Endodermal cell (in vitro differentiated cells): ENCODE results near the genes KCNJ18 and POLDIP2.

GRCh38 chr17:21524008-21524791 is 148.0 kb downstream of the KCNJ12 start:
- PRO-cap: no peak

- PRO-cap: no peak
Observed at GRCh38 chr17:21692112-21692787, at the start of gene KCNJ18. Gene KCNJ18, plus strand, starts transcription at chr17:21692523.

DNA sequence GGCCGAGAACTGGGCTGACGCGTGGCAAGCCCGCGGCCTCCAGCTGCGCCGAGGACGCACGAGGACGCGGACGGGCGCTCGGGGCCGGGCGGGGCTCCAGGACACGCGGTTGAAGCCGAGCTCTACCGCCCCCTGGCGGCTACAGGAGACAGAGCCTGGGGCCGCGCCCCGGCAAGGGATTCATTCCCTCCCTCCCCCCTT is 78.7 kb downstream of the KCNJ18 start:
- PRO-cap: no peak

DNA sequence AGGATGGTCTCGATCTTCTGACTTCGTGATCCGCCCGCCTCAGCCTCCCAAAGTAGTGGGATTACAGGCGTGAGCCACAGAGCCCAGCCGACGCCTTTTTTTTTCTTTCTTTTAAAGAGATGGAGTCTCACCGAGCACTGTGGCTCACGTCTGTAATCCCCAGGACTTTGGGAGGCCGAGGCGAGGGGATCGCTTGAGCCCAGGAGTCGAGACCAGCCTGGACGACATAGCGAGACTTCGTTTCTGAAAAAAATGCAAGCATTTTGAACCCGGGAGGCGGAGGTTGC is 524.3 kb downstream of the KCNJ18 start:
- PRO-cap: no peak

GRCh38 chr17:22301418-22301744 is 609.1 kb downstream of the KCNJ18 start:
- PRO-cap: no peak

DNA sequence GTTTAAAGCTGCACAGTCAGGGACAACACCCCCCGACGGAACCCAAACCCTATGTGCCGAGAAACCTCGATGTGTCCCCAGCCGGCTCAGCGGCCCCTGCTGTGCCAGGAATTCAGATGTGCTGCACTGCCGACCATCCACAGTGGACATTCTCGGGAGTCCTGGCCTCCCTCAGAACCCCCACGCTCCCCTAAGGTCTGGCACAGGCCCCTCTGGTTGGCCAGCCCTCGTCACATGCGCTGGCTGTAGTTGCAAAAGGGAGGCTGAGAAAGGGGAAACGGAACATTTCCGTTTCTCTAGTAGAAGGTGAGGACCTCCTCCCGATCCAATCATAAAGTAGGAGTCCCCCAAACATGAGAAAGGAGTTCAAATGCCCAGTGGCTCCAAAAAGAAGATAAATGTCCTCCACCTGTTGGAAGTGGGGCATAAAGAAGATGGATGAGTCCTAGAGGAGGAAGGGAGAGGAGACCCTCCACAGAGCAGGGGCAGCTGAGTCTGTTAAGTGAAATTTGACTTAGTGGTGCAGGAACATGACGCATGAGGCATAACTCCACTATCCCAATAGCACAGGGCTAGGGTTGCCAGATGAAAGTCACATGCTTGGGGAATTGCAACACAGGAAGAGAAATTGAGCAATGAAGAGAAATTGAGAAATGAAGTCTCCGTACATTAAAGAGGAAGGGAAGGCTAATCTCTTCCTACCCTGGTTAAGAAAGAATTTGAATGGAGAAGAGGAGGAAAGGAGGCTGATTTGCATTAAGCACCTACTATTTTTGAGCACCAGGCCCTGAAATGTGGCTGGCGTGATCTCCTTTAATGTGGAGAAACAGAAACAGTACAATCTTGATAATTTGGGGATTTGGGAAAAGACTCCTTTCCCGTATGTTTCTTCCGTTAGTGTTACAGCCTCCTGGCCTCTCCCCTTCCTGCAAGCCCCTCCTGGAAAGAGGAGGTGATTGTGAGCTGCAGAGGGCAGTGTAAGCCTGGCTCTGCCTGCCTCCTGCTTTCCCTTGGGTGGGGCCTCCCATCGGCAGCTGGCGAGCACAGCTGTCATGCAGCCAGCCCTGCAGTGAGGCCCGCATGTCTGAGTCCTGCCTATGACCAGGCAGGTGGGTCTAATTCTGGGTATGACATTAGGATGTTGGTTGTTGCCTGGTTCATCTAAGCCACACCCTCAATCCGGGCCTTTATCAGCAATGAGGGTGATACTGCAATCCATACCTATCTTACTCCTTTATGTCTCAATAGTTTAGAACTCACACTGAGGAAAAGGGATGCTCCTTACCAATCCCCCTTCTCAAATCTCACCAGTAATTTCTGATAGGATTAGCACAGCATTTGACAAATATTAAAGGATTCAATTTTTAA is 49.0 kb upstream of the WSB1 start:
- PRO-cap: no peak

DNA sequence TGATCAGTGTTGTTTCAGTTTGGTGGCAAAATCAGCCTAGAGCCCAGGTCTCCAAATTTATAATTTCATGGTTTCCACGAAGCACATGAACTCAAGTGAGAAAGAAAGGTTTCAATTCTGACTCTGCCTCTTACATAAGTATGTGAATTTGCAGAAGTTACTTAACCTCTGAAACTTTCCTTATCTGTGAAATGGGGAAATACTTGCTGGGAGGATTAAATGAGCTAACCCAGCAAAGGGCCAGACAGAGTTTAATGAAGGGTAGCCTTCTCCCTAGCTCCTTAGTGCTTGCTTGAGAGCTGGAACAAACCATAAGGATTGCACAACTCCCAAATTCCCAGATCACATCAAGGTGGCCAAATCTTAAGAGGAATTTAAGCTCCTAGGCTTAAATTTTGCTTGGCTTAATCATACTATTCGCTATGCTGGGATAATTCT is 11.9 kb upstream of the WSB1 start:
- PRO-cap: no peak

GRCh38 chr17:27299455-27299878 is 5.6 kb downstream of the WSB1 start:
- PRO-cap: no peak

GRCh38 chr17:27458194-27458971 is 2.1 kb downstream of the KSR1 start:
- PRO-cap: bidirectional peak, plus-strand start at chr17:27458359, minus-strand start at chr17:27458373; bidirectional peak, plus-strand start at chr17:27458845, minus-strand start at chr17:27458723

DNA sequence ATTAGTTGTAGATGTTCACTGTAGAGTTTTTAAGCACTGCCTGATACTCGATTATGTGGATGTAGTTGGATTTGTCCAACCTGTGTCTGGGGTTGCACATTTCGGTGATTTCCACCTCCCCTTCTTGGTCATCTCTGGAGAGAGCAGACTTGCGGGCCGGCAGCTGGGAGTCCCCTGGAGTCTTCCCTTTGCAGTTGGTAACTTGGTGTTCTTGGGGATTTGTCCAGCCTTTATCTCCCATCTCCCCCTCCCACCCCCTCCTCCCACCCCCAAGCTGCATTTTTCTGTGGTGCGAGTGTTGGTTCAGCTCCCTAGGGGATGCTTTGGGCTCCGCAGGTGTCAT is 50.1 kb downstream of the KSR1 start:
- PRO-cap: no peak

GRCh38 chr17:27535562-27536383 is 79.5 kb downstream of the KSR1 start:
- PRO-cap: no peak

- PRO-cap: no peak
Observed at GRCh38 chr17:27538332-27538877, 82.2 kb downstream of the KSR1 start.

DNA sequence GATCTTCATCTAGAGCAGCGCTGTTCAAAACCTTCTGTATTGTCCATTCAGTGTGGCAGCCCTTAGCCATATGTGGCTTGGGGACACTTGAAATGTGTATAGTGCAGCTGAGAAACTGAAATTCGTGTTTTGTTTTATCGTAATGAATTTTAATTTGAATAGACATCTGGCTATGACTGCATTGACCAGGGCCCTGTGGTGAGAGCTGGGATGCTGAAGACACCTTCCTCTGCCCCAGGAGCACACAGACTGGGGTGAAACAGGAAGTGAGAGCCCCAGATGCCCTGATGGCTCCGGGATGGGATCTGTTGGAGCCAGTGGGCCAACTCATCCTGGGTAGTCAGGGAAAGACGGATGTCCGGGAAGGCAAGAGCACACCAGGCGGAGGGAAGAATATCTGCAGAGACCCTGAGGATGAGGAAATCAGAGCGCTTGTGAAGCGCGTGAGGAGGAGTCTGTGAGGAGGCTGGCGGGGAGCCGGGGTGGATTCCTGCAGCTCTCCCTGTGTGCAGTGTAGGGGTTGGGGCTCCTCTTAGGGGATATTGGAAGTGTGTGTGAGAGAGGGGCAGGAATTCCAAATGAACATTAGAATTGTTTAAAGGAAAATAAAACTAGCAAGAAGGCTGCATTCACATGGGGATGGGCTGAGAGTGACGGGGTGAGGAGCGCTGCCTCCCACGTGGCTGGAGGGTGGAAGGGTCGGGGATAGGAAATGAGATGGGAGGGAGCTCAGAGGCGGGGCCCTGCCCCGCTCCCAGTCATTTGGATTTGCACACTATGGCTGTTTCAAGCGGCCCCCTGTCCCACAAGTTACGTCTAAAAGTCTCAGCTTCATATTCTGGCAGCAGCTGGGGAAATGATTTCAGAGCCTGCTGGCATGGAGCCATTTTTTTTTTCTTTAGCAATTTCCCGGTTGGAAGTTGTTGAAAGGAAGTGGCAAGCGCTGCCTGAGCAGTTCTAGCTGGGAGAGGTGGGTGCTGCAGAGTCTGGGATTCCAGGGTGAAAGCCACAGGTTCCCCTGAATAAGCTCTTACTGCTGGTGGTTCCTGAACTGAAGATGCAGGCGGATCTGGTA is 71.3 kb upstream of the LGALS9 start:
- PRO-cap: no peak

DNA sequence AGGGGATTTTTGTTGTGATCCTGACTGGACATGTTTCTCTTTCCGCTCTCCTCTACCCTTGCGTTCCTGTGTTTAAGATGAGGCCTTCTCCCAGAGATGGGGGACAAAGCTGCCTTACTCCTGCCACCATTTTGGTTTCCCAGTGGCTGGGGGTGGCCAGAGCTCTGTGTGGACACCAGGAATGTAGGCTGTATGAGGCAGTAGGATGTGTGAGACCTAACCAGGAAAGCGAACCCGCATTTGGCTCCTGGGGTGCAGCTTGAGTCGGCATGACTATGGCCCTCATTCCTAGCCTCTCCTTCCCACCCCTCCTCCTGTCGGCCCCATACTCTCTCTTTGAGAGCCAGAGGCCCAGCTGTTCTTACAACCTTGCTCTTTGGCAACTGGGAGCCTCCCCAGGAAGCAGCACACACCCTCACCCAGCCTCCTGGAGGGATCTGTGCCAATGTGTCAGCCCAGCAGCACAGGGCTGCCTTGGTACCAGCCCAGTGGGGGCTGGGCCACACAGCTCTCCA is 70.5 kb upstream of the LGALS9 start:
- PRO-cap: no peak

DNA sequence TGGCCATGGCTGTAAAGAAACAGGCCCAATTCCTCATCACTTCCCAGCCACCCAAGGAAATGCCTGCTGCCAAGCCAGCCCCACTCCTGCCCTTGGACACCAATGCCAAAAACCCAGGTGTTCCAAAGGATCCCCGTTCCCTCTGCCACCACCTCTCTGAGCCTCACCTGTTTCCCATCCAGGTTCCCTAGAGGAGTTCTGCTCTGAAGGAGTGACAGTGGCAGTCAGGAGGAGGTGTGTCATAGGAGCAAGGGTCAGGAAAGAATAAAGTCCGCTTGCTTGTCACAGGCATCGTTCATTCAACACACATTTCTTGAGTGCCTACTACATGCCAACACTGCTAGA is 3.3 kb downstream of the IFT20 start:
- PRO-cap: no peak

- PRO-cap: bidirectional peak, plus-strand start at chr17:28357647, minus-strand start at chr17:28357476
Observed at GRCh38 chr17:28357023-28357988, at the start of gene POLDIP2. Gene POLDIP2, minus strand, starts transcription at chr17:28357527.

GRCh38 chr17:28396379-28397205 is 9.4 kb downstream of the SLC46A1 start:
- PRO-cap: no peak

GRCh38 chr17:28623586-28624047 is 9.6 kb upstream of the RSKR start:
- PRO-cap: no peak

GRCh38 chr17:28674143-28675319 is 12.5 kb downstream of the SUPT6H start:
- PRO-cap: no peak

DNA sequence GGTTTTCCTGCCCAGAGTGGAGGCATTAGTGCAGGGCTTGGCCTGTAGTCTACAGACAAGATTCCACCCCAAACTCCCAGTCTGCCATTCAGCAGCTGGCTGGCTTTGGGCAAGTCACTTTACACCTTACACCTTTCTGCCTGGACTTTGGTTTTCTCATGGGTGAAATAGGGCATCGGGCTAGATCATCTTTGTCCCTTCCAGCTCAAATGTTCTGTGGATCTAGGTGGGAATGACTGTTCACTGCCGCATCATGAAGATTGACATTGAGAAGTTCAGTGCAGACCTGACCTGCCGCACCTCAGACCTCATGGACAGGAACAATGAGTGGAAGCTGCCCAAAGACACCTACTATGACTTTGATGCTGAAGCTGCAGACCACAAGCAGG is 16.6 kb downstream of the PROCA1 start:
- PRO-cap: no peak